Mammary epithelial cell (primary cell): ENCODE measurements around a stretch of chr10.

GRCh38 chr10:132229706-132230757 is 43.3 kb downstream of the DPYSL4 start:
- CAGE, long polyA plus RNA, result no peak
- RRBS, result 73% methylated on average over 3 of the region's 46 CpGs

DNA sequence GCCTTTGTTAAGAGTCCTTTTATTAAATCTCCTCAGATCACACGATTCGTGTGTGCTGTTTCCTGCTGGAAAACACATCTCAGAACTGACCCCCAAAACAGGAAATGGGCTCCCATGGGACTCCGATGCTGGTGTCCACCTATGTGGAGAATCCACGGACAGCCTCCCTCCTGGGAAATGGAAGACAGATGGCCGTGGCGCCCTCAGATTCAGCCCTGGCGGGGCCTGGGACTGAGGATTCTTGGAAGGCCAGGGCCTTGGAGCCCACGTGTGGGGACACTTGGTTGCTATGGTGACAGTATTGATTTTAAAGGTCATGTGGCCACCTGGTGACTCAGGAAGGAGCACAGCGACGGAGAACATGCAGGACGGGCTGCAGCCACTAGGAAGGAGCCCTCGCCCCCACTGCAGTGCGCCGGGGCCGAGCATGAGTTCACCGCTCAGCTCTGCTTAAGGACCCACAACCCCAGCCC is 3.5 kb upstream of the STK32C start:
- CAGE, long polyA plus RNA, result no peak
- RRBS, result no CpG with 5 or more reads among the region's 16 CpGs

- CAGE, long polyA plus RNA, result no peak
- RRBS, result no CpG with 5 or more reads among the region's 28 CpGs
Measured at GRCh38 chr10:132375023-132375979, 21.7 kb upstream of the PWWP2B start.

GRCh38 chr10:132395328-132395709 is 1.7 kb upstream of the PWWP2B start:
- CAGE, long polyA plus RNA, result no peak
- RRBS, result no CpG with 5 or more reads among the region's 2 CpGs

GRCh38 chr10:132400549-132400965 is 3.6 kb downstream of the PWWP2B start:
- CAGE, long polyA plus RNA, result no peak
- RRBS, result no CpG with 5 or more reads among the region's 10 CpGs

DNA sequence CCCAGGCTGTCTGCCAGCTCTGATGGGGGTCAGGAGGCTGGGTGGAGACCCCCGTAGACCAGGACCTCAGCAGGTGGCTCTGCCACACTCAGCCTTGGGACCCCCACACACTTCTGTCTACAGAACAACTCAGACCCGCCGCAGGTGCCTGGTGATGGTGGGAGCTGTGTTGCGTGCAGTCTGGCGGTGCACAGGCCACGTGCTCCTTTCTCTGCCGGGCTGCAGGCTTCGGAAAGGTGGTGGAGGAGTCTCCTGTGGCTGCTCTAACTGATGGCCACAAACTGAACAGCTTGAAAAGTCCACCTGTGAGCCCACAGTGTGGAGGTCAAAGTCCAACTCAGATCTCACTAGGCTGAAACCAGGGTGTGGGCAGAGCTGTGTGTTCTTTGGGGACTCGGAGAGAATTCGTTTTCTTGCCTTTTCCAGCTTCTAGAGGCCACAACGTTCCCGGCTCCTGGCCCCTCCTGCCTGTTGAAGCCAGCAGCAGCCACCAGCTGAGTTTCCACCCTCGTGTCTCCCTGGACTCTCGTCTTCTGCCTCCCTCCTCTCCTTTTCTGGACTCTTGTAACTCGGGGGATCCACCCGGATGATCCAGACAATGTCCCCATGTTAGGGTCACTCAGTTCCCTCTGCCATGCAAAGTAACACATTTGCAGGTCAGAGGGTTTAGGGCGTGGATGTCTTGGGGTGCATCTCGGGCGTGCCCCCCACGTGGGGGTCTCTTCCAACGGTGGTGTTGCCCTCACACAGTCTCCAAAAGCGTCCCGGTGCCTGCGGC is 62.6 kb downstream of the PWWP2B start:
- CAGE, long polyA plus RNA, result no peak
- RRBS, result no CpG with 5 or more reads among the region's 24 CpGs

- CAGE, long polyA plus RNA, result no peak
- RRBS, result no CpG with 5 or more reads among the region's 8 CpGs
Measured at GRCh38 chr10:132469578-132469932, 68.0 kb upstream of the INPP5A start.

DNA sequence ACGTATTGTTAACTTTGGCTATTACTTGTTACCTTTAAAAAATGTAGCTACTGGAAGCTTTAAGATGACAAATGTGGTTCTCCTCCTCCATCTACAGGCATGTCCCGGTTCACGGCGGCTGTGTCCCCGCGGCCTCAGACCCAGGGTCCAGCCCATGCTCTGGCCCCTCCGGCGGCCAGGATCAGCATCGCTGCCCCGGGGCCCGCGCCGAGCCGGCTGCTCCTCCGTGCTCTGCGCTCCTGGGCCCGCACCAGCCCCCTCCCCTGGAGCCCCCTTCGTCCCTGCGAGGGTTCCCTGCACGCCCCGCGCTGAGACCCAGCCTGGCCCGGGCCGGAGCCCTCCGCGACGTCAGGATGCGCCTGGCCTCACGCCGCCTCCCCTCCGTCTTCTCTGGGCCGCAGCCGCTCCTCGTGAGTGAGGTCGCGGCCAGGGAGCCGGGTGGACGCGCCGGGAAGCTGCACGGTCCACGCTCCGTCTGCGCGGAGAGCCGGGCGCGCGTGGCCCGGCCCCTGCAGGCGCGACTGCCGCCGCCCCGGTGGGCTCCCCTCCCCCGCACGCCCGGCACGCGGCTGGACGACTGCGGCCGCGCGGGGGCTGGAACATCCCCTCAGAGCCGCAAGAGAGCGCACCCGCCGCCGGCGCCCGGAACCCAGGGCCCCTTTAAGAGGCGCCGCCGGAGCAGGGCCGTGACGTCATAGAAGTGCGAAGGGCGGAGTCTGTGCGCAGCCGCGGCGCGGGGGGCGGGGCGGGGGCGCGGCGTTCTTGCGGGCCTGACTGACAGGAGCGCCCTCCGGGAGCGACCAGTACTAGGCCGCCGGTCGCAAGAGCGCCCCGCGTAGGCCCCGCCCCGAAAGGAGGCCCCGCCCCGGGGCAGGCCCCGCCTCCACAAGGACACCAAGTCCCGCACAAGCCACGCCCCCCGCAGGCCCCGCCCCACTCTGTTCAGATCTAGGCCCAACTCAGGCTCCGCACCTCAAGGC is 603 bp upstream of the INPP5A start:
- CAGE, long polyA plus RNA, result no peak
- RRBS, result 2% methylated on average over 35 of the region's 109 CpGs

GRCh38 chr10:132666091-132666592 is 119.8 kb downstream of the NKX6-2 start:
- CAGE, long polyA plus RNA, result no peak
- RRBS, result no CpG with 5 or more reads among the region's 11 CpGs

DNA sequence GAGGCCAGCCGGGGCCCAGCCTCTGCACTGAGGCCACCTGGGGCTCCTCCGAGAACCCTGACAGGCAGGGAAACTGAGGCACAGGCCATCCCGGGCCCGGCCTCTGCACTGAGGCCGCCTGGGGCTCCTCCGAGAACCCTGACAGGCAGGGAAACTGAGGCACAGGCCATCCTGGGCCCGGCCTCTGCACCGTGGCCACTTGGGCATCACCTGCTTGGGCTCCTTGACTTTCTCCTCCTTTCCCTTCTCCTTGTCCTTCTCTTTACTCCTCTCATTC is 64.8 kb downstream of the CFAP46 start:
- CAGE, long polyA plus RNA, result no peak
- RRBS, result 55% methylated on average over 6 of the region's 8 CpGs

DNA sequence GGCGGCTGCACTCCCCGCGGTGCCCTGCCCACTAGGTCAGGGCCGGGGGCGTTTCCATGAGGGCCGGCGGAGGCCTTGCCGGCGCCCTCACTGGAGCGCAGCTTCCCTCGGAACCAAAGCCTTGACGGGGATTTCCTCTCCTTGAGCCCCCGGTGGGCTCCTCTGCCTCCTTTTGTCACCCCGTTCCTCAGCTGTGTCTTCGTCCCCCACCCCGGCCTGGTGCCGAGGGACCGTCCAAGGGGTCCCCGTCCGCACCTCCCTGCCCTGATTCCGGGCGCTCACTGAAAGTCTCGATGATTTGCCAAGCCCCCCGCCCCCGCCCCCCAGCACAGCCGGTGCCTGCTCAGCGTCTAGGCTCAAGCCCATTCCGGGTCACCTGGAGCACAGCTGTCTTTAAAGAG is 570 bp downstream of the VENTX start:
- CAGE, long polyA plus RNA, result no peak
- RRBS, result 12% methylated on average over 25 of the region's 28 CpGs

GRCh38 chr10:133245448-133246258 is 8.0 kb downstream of the VENTX start:
- CAGE, long polyA plus RNA, result no peak
- RRBS, result 12% methylated on average over 3 of the region's 31 CpGs

DNA sequence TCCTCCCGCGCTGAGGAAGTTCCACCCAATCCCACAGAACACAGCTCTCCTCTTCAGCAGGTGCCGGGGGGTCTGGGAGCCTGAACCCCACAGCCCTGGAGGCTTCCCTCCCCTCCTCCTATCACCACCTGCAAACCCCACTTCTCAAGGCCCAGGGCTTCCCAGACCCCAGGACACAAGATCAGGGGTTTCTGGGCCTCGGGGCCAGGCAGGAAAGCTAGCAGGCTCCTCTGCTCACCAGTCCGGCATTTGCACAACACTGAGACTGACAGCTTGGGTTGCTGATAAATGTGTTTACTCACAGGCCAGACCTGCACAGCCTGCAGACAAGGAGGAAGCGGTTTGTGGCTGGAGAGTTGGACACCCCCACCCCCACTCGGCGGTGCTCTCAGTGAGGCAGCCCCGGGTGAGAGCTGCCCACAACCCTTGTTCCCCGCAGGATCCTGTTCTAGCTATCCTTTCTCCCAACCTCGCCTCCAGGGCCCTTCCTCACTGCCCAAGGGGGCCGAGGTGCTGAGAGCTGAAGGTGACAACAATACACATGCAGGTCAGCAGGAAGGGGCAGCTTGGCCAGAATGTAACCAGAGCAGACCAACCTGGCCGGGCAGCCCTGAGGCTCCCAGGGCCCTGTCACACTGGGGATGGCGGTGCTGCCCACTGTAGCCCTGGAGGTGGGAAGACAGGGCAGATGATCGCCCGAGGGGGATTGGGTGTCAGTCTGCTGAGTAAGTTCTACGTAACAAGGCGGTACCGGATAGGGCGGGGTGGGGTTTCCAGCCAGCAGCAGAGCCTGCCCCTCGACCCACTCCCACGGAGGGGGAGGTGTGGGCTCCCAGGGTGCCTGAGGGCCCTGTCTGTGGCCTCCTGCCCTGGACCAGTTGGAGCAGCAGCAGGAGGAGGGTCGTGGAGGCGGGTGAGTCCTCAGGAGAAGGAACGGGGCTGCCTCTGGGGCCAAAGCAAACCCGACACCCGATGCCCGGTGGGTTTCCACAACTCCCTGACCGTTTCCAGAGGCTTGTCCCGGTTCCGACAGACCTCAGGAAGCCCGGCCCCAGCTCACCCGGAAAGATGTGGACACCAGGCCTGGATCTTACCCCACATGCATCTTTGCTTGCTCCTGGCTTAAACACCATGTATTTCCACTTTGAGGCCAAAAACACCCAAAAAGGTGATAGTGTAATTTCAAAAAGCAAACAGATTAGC is 2.1 kb upstream of the ADAM8 start:
- CAGE, long polyA plus RNA, result no peak
- RRBS, result 94% methylated on average over 2 of the region's 33 CpGs

DNA sequence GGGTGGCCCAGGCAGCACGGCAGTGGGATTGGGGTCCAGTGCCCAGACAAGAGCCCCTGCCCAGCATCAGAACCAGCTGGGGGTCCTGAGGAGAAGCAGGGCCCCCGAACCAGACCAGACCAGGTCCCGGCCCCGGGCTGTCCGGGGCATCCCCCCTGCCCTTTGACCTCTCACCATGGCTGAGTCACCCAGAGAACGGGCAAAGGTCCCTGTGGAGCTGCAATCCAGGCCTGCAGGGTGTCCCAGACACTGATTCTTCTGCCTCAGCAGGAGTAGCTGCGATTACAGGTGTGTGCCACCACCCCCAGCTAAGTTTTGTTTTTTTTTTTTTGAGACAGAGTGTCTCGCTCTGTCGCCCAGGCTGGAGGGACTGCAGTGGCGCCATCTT is 1.0 kb downstream of the PRAP1 start:
- CAGE, long polyA plus RNA, result no peak
- RRBS, result 70% methylated on average over 2 of the region's 10 CpGs

GRCh38 chr10:133352012-133352330 is 4.8 kb downstream of the PRAP1 start:
- CAGE, long polyA plus RNA, result no peak
- RRBS, result no CpG with 5 or more reads among the region's 13 CpGs

DNA sequence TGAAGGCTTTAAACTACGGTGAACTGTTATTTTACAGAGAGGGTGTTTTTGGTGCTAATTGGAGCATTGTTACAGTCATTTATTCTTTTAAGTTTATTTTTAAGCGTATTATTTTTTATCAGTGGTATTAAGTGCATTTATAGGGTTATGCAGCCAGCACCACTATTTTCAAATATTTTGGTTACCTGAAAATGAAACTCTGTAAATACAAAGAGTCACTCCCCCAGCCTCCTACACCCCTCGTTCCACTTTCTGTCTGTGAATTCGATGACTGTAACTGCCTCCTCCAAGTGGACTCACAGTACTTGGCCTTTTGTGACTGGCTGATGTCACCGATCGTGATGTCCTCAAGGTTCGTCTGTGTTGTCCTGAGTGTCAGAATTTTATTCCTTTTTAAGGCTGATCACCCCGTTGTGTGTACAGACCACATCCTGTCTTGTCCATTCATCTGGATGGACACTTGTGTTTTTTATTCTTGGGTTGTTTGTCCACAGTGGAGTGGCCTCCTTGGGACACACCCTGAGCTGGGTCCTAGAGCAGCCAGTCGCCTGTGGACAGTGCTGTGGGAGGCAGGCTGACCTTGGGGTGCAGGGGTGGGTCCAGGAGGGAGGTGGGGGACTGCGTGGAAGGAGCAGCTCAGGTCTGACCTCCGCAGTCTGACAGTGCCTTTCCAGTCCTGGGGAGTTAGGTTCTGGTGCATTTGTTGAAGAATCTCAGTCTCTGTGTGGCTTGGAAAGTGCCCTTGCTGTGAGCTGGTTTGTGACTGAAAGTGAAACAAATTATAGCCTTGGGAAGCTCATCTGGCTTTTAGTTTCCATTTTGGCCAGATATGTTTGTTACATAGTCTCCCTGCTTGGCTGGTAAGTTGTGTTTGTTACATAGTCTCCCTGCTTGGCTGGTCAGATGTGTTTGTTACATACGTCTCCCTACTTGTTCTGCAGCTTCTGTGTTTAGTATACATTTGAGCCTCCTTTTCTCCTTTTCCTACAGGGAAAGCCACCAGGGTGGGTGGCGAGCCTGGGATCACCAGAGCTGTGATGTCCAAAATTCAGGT is 6.9 kb downstream of the MTG1 start:
- CAGE, long polyA plus RNA, result no peak
- RRBS, result no CpG with 5 or more reads among the region's 13 CpGs

GRCh38 chr10:133523505-133524089 is 3.6 kb upstream of the CYP2E1 start:
- CAGE, long polyA plus RNA, result no peak
- RRBS, result no CpG with 5 or more reads among the region's 9 CpGs